ENCODE measurements around the genes TEX13D and SASH3.

DNA sequence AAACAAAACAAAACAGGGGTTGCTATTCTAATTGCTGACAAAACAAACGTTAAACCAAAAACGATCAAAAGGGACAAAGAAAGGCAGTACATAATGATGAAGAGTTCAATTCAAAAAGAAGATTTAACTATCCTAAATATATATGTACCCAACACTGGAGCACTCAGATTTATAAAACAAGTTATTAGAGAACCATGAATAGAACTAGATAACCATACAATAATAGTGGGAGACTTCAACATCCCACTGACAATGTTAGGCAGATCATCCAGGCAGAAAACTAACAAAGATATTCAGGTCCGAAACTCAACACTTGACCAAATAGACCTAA, 456.7 kb upstream of the GRIA3 start:
- RRBS, result no CpG with 5 or more reads among the region's 3 CpGs

GRCh38 chrX:123185080-123185527, 1.0 kb downstream of the GRIA3 start:
- RRBS, result 89% methylated on average over 3 of the region's 21 CpGs

DNA sequence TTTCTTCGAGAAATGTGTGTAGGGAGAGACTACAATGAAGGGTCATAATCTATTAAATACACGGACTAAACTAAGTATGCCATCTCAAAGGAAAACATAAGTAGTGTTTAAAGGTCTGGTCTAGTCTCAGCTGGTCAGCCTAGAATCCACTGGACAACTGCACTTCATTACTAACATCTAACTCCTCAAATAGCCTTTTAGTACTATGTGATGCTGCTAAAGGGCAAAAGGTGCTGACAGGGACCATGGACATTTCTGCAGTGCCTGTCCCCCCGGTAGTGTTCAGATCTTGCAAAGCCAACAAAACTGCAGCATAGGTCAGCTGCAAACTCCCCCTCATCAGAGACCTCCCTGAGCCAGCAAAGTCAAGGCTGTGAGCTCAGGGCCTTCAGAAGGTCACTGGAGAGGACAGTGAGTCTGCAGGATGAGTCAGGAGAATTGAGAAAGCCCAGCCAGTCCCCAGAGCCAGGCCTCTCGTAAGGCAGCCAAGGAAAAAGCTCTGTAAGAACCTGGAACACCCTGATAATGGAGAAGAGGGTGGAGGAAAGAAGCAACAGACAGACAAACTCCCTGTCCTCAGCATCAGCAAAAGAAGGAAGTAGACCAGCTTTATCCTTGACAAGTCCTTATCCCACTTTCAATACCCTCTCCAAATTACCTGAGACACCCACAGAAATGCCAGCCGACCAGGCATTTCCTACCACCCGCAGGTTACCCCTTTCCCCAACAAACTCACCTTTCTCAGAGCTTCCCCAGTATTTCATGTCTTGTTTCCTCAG, 32.9 kb downstream of the GRIA3 start:
- RRBS, result no CpG with 5 or more reads among the region's 6 CpGs

- RRBS, result no CpG with 5 or more reads among the region's 10 CpGs
Measured at GRCh38 chrX:123482327-123482978, 250.4 kb downstream of the THOC2 start.

DNA sequence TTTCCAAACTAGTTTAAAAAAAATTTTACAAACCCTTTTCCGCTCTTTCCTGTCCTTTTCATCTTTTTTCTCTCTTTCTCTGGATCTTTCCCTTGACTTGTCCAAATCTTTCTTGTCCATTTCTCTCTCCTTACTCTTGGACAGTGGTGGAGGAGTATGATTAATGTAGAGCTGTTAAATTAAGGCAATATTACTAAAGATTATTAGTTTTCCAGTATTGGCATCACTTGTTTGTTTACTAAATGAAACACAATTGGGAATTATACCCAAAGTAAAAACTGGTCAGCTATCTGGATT, 118.9 kb downstream of the THOC2 start:
- RRBS, result no CpG with 5 or more reads among the region's 1 CpG

GRCh38 chrX:123764765-123765683, 32.2 kb upstream of the THOC2 start:
- RRBS, result no CpG with 5 or more reads among the region's 38 CpGs

DNA sequence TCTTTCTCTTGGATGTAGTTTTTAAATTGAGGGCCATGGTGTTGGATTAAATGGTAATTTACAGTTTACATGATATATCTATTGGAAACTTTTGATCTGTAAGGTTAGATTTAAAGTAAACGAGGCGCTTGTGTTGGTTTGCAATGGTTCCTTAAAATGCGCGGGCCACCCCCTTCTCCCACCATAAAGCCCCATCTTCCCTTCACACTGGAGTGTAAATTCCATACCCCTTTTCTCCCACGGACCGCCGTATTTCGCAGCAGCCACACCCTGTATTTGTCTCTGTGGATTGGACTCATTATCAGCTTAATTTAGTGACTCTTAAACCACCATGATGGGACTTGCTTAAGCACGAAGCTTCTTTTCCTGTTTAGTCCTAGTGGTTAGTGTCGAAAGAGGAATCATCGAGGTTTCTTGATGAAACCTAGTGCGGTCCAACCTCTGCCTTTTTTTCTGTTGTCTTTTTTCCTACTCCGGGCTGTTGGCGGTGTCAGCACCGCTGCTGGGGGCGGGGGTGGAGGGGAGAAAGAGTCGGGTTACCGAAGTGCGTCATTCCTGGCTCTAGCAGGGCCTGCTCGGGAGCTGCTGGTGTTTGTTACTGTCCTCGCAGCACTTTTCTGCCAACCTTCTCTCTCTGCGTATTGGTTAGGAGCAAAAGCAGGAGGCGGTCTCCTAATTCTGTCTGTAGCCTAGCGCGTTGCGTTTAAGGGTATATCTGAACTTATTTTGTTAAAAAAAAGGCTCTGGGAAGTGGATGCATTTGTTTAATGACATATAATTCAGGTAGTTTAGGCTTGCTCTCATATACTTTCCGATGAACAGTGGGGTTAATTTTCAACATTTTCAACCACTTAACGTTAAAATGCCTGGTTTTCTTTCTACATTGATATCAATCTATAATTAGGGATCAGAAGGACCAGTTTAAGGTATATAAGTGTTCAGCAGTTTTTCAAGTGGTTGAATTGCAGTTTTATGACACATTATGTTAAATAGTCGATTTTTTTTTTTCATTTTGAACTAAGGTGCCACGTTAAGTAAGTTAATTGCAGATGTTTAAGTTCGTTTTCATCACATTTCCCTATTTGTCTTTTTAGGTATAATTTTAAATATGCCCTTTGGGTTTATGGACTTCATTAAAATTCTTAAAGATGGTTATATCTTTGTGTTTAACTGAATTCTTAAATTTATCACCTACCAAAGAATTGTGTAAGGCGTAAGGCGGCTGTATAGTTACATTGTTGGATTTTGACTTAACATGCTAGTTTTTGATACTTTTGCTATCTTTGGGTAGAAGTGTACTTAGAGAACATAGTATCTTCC, 1.6 kb downstream of the STAG2 start:
- RRBS, result no CpG with 5 or more reads among the region's 33 CpGs

DNA sequence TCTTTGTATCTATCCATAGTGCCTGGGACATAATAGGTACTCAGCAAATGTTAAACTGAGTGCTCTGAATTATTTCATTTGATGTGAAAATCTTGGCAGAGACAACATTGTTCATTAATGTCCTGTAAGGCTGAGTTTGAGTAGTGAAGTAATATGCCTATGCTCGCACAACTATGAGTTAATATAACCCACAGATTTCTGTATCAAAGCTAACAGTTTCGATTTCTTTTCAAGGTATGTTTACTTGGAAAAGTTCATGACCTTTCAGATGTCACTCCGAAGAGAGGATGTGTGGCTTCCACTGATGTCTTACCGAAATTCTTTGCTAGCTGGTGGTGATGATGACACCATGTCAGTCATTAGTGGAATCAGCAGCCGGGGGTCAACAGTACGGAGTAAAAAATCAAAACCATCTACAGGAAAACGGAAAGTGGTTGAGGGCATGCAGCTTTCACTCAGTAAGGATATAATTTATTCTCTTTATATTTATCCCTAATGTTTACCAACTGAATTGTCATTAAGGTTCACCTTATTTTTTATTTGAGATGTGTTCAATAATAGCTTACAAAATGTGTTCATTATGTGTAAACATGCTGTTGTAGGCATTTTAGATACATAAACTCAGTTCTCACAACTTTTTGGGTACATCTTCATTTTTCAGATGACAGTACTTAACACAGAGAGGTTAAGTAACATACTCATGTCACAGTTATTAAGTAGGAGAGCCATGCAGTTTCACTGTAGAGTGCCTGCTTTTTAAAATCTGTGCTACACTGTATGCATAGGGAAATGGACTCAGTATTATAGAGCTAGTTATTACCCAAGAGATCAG, 125.0 kb downstream of the STAG2 start:
- RRBS, result no CpG with 5 or more reads among the region's 7 CpGs

DNA sequence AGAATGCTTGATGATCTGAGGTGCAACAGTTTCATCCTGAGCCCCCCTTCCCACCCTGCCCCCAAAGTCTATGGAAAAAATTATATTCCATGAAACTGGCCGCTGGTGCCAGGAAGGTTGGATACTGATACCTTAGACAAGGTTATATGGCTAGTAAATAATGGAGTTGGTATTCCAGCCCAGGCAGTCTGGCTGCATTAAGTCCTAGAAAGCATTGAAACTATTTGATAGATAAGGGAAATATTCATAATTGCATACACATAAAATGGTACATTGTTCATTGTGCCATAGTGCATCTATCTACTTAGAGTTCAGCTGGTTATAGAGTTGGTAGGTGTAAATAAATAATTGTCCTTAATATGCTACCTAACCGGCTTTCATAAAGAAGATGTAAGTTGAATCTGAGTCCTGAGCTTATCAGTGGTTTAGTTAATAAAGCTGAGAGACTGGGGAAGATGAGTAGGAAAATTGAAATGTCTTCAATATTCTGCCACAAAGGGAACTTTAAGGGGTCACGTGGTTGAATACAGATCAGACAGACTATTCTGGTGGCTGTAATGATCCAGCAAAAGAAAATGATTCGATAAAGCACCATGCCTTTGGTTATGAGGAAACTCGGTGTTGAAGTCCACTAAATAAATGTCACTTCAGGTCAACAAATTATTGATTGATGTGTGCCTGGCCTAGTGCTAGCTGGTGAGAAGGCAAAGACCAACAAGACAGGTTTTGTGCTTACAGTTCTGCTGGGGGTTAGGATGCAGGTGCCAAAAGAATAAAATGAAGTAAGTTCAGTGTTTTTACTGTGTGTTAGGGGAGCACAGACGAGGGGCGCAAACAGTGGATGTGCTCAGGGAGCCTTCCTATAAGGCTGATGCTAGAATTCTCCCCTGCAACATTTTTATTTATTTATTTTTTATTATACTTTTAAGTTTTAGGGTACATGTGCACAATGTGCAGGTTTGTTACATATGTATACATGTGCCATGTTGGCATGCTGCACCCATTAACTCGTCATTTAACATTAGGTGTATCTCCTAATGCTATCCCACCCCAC, 142.3 kb downstream of the STAG2 start:
- RRBS, result no CpG with 5 or more reads among the region's 8 CpGs

DNA sequence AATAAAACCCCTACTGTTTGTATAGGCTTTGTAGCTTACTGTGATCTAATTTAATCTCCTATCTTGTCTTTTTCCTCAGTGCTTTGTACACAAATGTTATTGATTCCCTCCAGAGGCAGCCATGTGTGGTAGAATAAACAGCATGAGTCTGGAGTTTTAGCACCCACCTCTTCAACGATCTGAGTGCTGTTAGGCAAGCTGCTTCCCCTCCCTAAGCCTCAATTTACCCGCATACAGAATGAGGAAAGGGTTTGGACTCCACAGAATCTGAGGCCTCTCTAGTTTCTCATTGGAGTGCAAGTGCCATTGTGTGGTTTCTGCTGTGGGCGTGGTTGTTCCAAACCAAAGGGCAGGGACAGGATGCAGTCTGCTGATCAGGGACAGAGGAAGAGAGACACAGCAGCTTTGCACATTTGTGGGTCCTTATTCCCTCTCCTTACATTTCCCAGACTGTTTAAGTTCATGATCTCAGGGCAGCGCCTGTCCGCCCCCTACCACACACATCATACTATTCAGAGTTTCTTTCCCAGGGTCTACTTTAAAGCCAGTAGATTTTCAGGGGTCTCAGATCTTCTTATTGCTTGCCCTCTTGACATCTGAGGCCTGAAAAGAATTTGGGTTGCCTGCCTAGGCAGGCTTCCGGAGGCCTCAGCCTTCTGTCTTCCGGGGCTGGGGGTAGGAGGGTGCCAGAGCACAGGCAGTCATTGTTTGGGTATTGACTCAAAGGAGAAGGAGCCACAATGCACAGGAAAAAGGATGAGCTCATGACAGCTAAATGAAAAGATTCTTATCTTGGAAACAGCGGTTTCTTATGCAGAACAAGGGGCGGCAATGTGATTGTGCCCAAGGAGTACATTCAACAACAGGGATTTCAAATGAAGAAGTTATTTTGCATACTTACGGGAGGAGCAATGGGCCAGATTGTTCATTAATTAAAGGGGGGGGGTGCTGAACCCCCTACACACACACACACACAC, 114.8 kb upstream of the TEX13D start:
- RRBS, result no CpG with 5 or more reads among the region's 10 CpGs

DNA sequence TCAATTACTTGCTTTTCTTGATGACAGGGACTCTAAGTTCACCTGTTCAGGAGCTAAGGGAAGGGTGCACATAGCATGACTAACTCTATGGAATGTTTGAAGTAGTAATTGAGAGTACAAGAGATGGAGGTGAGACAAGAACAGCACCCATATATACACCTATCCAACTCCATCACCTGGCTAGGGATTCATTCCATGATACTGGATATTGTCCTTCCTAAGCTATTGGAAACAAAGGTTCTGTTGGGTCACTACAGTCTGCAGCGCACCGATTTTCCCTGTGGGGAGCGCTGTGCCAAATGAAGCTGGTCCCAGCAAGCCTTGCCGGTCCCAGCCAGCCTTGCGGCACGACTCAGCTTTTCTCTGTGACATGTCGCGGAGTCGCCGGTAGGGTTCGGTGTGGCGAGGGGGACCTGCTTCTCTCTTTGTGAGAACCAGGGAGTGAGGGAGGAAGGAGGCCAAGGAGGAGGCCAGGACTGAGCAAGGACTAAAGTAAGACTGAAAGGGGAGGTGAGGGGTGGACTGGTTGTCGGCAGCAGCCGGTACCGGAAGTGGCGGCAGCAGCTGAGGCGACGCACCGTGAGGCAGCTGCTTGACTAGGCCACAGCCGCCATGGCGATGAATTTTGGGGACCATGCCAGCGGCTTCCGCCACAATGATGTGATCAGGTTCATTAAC, at the start of gene TEX13D:
Gene TEX13D (plus strand): TSS at position 355 of the 678 bp plus-strand sequence.
- RRBS, result 94% methylated on average over 7 of the region's 23 CpGs

- RRBS, result no CpG with 5 or more reads among the region's 4 CpGs
Measured at GRCh38 chrX:125394429-125394851, 74.8 kb downstream of the TEX13C start.

- RRBS, result no CpG with 5 or more reads among the region's 3 CpGs
Measured at GRCh38 chrX:126110067-126110310, 56.1 kb downstream of the DCAF12L2 start.

- RRBS, result 6% methylated on average over 5 of the region's 42 CpGs
Measured at GRCh38 chrX:129522637-129523196, 573 bp downstream of the SMARCA1 start.

DNA sequence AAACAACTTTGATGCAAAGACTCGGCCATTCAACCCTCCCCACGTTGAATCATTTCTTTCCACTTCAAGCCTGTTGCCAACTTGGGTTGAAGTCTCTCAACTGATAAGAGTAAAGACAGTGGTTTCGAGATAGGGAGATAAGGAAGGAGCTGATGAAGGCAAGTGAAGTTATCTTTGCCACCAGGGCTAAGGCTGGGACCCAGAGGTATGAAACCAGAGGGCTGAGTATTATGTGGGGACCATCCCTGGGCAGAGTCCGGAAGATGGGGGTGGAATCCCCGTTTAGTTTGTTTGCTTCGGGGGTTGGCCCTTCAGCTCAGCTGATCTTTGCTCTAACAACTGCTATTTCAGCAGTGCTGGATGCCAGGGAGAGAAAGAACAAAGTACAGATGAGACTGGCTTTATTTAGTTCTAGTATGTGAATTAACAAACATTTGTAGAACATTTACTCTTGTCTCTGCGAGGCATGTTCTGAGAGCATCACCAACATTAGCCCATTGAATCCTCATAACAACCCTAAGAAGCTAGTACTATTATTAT, 2.2 kb upstream of the XPNPEP2 start:
- RRBS, result no CpG with 5 or more reads among the region's 7 CpGs

GRCh38 chrX:129755824-129756253, 17.1 kb downstream of the XPNPEP2 start:
- RRBS, result no CpG with 5 or more reads among the region's 10 CpGs

- RRBS, result 98% methylated on average over 6 of the region's 19 CpGs
Measured at GRCh38 chrX:129779562-129780267, at the start of gene SASH3. Gene SASH3, plus strand, starts transcription at chrX:129779949.

- RRBS, result no CpG with 5 or more reads among the region's 1 CpG
Measured at GRCh38 chrX:129830869-129831242, 12.8 kb downstream of the ZDHHC9 start.

DNA sequence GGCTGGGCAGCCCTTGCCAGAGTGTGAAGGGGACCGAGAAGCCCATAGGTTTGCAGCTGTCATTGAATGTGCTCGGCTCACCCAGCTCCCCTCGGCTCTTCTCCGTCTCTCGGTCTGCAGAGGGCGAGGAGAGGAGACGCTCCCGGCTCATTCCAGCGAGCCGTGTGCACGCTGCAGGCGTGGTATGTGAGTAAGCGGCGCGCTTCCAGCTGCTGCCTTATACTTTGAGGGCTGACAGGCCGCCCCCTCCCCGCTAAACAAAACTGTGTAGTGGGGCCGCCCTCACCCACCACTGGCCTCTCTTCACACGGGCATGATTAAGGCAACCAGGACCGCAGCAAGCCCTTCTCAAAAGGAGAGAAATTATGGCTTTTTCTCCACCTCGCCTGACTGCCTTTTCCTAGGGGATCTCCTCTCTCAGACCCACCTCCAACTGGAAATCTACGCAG, 22.9 kb upstream of the BCORL1 start:
- RRBS, result no CpG with 5 or more reads among the region's 22 CpGs

Measured in HCT116 (cell line).